Thoracic aorta endothelial cell (primary cell): ENCODE measurements around a stretch of chr1.

DNA sequence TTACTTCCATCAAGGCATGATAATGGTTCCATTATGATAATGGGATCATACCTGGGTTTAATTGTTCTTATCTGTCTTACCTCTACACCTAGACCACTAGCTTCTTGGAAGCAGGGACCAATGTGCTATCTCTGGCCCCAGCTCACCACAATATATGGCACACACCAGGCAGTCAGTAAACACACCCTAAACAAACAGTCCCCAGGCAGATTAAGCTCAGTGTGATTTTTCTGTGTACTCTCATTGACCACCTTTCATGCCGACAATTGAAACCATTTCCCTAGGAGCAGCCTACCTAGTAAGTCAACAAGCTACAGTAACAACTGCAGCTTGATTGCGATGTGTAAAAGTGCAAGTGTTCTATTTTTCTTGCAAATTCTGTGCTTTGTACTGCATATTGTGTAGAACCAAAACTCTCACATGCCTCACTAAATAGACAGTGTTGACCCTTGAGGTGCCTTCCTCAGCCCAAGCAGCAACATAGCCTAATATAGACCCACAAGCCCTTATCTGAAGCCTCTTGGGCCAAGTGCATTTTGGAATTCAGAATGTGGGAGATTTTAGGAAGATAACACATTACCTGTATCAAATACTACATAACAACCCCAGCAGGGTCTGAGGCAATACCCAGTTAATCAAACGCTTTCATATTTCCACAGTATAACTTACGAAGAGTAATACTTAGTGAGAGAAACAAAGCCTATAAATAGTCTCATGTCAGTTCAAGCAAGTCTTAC, 32.0 kb downstream of the INPP5B start:
- CAGE, long polyA plus RNA: no peak

- CAGE, long polyA plus RNA: no peak
These were observed 11.0 kb downstream of the SF3A3 start for GRCh38 chr1:37978389-37979720.

DNA sequence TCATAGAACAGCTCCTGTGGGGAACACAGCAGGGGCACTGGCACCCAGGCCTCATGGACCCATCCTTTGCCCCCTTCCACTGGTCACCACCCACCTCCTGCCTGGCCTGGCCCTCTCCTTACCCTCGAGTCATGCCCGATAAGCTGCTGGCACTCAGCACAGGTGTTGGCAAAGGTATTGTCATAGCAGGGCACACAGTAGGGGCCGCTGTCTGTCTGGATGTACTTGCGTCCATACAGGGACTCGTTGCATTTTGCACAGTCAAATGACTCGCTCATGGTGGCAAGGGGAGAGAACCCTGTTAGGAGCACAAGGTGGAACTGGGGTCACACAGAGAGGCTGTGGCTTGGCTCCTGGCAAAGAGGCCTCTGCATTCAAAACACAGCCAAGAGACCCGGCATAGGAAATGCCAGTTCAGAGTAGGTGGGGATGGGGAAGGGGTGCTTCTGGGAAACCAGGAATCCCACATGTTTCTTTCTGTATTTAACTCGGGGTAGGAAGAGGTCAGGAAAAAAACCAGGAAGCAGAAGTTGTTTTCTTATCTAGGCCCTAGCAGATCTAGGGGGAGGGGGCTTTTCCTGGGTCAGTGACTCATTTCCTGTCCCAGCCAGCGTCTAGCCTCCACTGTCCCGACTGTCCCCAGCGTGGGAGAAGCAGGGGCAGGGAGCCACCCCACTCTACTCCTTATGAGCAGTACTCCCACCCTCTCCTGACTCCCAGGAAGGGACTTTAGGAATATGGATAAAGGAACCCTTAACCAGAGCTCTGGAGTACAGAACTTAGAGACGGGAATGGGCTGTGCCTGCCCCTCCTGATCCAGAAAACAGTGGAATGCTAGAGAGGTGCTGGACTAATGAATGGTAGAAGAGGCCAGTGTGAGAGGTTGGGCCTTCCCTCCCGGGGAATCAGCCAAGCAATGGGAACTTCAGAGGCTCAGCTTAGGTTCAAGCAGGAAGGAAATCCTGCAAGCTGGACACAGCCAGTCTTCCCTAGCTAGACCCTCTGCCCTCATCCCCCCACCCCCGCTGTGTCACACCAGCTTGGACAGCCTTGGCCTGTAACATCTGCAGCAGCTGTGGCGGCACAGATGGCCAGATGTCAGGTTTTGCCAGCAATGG, 5.8 kb downstream of the FHL3 start:
- CAGE, long polyA plus RNA: no peak

DNA sequence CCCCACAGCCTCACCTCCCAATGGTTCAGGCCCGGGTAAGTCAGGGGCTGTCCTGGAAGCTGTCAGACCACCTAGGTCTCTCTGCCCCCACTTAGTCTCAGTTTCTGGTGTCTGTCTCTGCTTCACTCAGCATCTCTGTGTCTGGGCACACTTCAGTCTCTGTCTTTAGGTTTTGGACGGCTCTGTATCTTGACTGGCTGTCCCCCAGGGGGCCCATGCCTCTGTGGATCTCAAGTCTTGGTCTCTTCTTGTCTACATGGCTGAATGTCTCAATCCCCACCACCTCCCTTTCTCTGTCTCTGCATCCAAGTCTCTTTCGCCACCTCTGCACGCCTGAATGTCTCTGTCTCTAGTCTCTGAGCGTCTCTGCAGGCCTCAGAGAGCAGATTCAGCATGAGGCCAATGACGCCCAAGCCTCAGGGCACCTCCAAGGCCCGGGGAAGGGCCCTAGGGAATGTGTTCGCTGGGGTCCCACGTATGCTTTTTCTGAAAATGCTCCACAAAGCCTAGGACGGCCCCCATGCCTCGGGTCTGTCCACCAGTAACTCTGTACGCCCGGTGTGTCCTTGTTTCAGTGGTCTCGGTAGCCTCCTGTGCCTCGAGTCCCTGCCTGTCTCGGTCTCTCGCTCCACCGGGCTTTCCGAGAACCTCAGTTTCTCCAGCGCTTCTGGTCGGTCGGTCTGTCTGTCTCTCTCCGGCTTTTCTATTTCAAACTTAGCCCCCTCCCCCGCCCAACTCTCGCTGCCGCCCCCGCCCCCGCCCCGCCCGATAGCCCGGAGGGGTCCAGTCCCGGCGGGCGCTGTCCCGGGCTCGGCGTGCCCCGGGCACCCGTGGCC, 702 bp downstream of the FHL3 start:
- CAGE, long polyA plus RNA: no peak

DNA sequence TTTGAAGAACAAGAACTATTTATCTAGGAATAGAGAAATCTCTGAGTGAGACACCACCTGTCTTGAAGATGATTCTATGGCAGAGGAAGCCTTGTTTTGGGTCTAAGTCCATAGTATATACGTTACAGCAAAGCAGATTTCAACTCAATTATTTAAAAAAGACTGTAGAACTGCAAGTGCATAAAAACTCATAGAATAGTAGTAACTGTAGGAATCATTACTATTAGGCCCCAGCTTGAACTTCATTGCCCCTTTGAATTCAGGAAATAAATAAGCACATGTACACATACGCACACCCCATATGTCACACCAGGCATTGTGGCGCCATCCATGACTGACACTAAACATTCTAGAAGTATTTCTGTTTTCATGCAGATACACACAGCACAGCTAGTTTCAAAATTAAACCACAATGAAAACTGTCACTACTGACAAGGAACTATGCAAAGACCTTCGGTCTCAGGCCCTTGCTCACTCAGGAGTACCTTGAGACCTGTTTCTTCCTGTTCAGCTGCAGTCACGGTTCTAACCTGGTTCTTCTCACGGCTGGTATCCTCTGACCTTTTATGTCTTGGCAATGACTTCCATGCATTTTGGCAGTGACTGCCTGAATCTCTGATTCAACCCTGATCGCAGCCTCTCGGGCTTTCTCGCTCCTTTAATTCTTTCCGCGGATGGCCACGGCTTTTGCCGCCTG, 384.9 kb downstream of the RRAGC start:
- CAGE, long polyA plus RNA: no peak

DNA sequence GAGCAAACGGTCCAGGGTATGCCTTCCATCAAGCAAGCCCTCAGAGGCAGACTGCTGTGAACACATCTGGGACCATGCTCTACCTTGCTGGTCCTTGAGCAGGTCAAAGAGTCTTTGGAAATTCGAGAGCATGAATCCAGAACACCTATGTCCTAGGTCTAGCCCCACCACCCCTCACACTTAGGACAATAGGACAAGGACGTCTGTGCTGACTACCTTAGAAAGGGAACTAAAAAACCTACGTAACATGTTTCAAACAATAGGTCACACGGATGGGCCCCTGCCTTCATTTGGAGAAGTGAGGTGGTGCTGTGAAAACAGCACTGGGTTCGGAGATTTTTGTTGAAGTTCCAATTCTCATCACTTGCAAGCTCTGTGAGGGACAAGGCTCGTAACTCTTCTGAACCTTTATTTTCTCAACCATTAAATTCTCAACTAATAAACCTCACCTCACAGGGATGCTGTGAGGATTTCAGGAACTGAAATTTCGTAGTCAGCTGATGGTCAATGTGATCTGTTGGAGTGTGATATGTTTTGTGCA, 377.3 kb downstream of the RRAGC start:
- CAGE, long polyA plus RNA: no peak

DNA sequence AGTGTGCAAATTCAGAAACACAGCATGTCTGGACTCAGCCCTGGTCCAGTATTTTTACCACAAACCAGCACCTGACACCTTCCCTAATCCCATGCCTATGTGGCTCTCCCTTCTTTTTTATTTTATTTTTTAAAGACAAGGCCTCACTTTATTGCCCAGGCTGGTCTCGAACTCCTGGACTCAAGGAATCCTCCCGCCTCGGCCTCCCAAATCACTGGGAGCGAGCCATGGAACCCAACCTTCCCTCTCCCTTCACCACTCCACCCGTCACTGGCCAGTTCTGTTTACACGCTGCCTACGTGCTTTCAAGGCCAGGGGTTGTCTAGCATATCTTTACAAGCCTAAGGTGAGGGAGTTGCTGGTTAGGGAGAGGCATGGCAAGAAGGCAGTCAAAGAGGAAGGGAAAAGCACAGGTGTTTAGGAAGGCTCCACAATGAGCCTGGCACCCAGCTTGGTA, 1.3 kb downstream of the RHBDL2 start:
- CAGE, long polyA plus RNA: no peak

DNA sequence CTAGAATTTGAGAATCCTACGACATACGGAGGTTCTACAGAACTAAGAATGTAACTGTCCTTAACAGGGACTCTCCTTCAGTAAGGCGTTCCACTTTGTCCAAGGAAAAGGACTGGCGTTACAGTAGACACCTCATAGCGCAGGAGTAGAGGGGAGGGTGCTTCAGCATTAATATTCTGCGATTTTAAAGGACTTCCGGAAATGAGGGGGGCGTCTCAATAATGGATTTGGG, 1.1 kb downstream of the AKIRIN1 start:
- CAGE, long polyA plus RNA: no peak

- CAGE, long polyA plus RNA: no peak
These were observed 55.6 kb downstream of the NDUFS5 start for GRCh38 chr1:39081882-39082075.

- CAGE, long polyA plus RNA: no peak
These were observed 77.6 kb downstream of the NDUFS5 start for GRCh38 chr1:39103634-39104331.

GRCh38 chr1:39130055-39130861, 74.2 kb upstream of the MACF1 start:
- CAGE, long polyA plus RNA: no peak

GRCh38 chr1:39154569-39155476, 49.7 kb upstream of the MACF1 start:
- CAGE, long polyA plus RNA: no peak

DNA sequence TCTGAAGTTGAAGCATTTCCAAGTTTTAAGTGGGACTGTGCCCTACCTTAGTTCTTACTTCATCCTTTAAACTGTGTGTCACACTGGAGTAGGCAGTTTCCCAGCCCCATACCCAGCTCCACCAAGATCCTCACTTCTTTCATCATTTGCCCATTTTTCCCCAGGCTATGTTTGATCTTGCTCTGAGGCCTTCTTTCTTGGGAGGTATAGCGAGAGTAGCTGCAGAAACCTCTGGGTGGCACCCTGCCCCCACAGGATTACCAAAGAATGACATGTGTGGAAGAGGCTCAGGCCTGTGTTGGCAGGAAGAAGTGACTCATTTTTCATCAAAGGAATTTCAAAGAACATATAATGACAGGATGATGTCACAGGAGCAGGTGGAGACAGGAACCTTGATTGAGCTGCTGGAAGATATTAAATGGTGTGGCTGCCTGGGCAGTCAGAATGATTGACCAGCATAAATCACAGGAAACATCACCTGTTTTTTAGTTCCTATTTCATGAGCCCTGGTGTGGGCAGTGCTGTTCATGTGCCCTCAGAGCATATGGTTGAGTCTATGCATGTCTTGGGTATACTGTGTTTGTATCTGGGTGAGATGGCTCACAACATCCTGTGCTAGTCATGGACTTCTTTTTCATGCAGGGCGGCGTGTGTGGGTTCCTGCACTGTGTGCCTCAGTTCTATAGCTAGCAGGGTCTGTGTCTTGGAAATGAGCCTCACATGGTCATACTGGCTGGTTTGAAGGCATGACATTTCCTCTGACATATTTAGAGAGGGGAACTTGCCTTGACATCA, 20.7 kb upstream of the MACF1 start:
- CAGE, long polyA plus RNA: no peak

DNA sequence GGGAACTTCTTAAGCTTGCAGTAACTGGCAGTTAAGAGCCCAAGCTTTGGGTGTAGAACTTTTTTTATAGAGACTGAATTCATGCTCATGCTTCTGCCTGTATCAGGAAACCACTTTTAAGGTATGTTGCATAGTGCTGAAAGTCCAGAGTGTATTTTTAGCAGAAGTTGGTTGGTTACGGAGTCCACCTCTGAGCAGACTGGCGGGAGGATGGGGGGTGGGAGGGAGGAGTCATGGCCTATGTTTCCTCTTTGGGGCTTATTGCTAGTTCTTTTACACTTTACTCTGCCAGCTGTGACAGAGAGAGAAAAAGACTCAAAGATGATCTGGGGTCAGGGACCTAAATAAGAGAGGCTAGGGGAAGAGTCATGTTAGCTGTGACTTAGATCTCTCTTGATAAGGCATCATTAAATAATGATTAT, 11.1 kb downstream of the MACF1 start:
- CAGE, long polyA plus RNA: no peak

DNA sequence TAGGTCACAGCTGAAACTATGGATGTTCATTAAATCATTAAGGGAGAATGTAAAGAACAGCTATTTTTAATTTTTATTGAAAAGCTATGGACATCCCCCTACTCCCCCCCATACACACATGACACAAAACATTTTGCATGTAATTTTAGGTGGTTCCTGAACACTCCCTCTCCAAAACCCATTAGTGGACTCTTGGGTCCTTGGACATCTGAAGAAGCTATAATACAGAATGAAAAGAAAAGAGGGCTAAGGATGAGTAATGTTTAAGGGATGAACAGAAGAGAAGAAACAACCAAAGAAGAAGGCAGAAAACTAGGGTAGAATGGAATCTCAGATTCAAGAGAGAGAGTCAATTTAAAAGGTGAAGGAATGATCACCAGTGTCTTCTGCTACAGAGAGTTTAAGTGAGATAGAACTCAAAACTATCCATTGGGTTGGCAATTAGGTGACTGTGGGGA, 19.6 kb downstream of the MACF1 start:
- CAGE, long polyA plus RNA: no peak

- CAGE, long polyA plus RNA: no peak
These were observed 112.6 kb downstream of the MACF1 start for GRCh38 chr1:39317039-39317510.

DNA sequence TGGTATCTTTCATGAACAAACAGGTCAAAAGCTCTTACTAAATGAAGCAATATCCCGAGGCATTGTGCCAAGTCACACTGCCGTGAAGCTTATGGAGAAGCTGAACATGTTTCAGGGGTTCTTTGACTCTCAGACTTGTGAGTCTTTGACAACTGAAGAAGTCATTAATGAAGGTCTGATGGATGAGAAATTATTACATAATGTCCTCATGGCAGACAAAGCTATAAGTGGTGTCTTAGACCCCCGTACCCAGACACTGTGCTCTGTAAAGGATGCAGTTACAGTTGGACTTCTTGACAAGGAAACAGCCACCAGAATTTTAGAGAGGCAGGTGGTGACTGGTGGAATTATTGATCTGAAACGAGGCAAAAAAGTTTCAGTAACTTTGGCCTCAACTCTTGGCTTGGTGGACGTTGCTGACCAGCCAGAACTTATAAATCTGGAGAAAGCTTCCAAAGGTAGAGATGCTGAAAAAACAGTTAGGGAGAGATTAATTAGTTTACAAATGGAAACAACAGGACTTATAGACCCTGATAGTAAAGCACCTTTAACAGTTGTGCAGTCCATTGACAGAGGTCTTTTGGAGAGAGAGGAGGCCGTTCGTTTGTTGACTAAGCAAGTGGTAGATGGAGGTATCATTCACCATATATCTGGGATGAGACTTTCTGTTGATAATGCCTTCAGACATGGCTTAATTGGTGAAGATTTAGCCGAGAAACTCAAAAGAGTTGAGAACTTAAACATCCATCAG, 129.2 kb downstream of the MACF1 start:
- CAGE, long polyA plus RNA: no peak

DNA sequence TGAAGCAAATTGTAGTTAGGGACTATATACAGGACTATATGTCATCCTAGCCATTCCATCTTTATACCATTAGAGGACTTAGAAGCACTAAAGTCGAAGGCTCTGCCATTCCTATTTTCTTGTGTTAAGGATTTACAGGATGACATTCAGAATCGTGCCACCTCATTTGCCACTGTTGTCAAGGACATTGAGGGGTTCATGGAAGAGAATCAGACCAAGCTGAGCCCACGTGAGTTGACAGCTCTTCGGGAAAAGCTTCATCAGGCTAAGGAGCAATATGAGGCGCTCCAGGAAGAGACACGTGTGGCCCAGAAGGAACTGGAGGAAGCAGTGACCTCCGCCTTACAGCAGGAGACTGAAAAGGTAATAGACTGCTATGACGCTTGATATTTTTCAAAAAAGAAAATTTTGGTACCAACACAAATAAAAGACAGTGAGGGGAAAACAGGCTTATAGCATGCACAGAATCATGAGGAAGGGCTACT, 140.7 kb upstream of the BMP8A start:
- CAGE, long polyA plus RNA: no peak

DNA sequence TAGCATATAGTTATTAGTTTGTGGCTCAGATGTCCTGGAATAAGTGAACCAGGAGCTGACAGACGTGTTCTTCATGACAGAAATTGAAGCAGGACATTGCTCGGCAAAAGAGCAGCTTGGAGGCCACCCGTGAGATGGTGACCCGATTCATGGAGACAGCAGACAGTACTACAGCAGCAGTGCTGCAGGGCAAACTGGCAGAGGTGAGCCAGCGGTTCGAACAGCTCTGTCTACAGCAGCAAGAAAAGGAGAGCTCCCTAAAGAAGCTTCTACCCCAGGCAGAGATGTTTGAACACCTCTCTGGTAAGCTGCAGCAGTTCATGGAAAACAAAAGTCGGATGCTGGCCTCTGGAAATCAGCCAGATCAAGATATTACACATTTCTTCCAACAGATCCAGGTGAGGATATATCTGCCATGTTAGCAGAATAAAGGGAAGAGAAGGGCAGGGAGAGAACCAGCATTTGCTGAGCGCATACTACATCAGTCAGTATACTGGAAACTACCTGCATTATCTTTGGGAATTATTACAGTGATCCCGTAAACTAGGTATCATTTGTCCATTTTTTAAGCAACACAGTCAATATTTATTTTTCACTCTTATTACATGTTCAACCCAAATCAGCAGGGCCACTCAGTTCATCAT, 130.0 kb upstream of the BMP8A start:
- CAGE, long polyA plus RNA: no peak

GRCh38 chr1:39540273-39541160, 36.1 kb downstream of the PABPC4 start:
- CAGE, long polyA plus RNA: no peak